ENCODE data around the genes AIM2, SLAMF8 and CFAP45.

GRCh38 chr1:159076713-159077952 is at the start of gene AIM2:
AIM2 (minus strand) TSS chr1:159076766.
- PRO-cap = no peak

GRCh38 chr1:159581218-159581753 is 6.3 kb upstream of the APCS start:
- PRO-cap = no peak

- PRO-cap = no peak
Observed at GRCh38 chr1:159705689-159706090, 8.7 kb downstream of the CRP start.

DNA sequence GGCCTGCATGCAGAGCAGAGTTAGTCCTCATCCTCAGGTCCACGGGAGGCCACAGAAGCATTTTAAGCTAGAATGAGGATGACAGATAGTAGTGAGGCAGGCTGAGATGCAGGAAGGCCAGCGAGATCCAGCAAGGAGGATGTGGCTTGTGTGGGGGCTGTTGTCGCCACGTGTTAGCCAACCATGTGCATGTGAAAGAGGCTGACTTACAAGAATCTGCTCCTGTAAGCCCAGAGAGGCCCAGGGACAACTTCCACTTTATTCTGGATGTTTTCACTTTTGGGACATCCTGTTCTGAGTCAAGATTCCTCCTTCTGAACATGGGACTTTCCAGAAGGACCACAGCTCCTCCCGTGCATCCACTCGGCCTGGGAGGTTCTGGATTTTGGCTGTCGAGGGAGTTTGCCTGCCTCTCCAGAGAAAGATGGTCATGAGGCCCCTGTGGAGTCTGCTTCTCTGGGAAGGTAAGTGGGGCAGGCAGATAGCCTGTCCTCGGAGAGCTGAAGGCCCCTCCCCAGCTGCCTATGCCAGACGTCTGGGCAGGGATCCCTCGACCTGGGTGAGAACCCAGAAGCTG is at the start of gene SLAMF8:
TSS of gene SLAMF8 (plus strand) at position 399 of the 577 bp plus-strand sequence.
- PRO-cap = no peak

DNA sequence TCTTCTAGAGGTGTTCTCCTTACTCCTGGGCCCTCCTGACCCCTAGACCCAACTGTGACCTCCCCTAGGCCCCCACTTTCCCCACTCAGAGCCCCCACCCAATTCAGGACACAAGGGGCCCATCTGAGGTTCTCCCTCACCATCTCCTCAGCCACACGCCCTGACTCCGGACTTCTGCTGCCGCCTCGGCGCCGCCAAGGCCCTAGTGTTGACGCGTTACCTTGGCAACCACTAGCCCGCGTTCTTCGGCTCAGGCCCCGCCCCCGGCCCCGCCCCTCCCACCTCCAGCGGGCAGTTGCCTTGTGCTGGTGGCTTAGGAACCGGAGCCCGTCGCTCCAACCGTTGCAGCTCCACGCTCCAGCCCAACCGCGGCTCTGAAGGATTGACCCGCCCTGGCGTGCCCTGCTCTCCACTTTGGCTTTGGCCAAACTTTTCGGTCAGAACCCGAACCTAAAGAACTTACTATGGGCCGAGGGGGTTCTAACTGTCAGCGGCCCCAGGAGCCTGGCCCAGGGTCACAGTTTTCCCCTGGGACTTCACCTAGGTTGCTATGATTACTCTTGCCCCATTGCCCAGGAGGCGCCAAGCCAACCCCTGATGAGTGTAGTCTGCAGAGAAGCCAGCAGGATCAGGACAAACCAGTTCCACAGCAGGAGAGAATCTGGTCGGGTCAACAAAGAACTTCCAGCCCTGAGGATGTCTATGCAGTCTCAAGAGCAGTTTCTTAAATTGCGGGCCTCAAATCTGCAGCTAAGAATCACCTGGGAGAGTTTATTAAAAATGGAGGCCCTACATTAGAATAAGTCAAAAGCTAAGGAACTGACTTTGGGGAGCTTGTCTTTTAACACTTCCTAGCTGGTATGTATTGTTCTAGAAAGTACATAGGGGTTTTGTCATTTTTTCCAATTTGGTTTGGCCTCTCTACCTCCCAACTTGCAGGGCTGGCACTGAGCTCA is at the start of gene CFAP45:
TSS of gene CFAP45 (minus strand) at position 210 of the 956 bp plus-strand sequence.
- PRO-cap = no peak

- PRO-cap = no peak
Observed at GRCh38 chr1:159900912-159901212, 897 bp upstream of the CFAP45 start.

- PRO-cap = no peak
Observed at GRCh38 chr1:159913586-159914531, 11.4 kb downstream of the TAGLN2 start.

DNA sequence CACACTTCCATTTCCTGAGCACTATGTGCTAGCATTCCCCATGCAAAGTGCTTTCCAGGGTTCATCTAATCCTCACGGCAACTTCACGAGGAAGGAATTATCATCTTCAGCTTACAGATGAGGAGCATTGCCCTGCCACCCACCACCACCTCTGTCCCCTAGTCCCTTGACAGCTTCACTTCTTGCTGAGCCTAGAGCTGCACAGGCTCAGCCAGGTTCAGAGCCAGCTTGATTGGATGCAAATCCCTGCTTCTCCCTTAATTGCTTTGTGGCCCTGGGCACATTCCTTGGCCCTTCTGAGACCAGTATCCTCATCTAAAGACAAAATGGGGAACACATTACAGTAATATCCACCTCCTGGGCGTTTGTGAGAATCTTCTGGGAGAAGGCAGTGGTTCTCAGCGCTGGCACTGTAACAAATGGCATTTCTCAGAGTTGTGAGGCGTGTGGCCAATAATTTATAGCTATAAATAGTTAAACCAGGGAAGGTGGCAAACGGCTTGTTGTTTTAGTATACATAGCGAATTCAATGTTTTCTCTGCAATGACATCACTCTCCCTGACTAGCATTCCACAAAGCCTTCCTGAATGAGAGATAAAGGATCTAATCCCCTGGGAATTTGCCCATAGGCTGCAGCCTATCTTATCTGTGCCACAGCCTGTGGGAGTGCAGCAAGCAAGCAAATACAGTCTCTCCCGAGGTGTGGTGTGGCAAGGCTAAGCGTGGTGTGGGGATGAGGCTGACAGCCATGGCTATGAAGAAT is 9.3 kb downstream of the TAGLN2 start:
- PRO-cap = no peak

DNA sequence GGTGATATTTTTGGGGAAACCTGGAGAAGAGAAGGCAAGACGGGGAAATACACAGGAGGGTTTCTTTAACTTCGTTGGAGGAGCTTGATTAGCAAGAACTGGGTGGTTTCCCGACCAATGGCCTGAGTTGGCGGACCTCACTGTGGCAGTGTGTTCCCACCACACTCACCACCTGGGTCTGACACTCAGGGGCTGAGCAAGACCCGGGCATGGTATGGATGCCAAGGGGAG is 3.7 kb downstream of the TAGLN2 start:
- PRO-cap = no peak

GRCh38 chr1:159928188-159928967 is 3.1 kb upstream of the TAGLN2 start:
- PRO-cap = no peak

DNA sequence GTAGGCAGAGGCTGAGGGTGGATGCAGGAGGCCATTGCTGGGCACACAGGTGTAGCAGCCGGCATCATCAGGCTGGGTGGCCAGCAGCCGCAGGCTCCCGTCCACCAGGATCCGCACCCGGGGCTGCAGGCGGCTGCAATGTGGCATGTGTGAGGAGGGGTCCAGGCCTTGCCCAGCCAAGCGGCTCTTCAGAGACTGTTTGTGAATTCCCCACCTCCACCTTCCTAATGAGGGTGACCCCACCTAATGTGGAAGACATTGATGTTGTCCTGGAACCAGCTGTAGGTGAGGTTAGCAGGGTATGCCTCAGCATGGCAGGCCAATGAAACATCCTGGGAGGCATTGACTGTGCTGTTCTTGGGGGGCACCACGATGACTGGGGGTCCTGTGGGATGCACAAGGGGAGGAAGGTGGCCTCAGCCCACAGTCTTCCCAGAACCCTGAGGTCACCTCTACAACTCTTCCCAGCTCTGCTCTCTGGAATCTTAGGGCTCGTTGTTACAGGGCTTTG is 9.2 kb upstream of the TAGLN2 start:
- PRO-cap = no peak

DNA sequence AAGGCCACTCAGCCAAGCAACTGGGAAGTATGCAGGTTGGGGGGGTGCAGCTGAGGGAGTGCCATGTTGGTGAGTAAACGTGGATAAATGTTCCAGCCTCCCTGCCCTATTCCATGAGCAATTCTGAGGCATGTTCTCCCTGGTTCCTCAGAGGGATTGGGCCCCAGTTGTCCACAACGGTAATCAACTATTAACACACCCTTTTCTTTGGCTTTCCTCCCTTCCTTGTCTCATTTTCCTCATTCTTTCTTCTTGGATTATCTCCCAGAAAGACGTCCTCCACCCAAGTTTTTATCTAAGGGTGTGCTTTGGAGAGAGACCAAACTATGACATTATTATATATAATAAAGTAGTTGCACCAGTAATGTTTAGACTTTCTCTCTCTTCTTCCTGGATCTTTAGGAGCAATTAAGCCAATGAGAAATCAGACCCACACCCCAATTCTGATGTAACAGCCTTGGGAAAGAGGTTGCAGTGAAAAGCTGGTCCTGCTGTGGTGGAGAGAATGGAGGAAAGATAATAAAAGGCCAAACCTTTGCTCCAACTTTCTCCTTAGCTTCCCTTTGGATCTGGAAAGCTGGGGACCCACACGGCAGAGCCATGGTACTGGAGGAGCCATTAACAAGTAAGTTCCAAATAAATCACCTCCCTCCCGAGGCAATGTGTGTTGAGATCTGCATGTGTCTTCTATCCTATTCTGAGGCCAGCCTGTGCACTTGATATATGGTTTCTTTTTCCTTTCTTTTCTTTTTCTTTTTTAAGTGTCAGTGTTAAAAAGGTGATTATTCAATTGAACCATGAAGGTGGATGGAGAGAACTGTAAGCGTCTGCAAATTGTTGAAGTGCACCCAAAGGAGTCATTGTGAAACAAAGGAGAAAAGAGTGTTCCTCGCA is 7.0 kb upstream of the SLAMF9 start:
- PRO-cap = no peak

- PRO-cap = no peak
Observed at GRCh38 chr1:160097183-160097847, 1.1 kb downstream of the IGSF8 start.

- PRO-cap = no peak
Observed at GRCh38 chr1:160124527-160125259, 9.1 kb downstream of the ATP1A2 start.

DNA sequence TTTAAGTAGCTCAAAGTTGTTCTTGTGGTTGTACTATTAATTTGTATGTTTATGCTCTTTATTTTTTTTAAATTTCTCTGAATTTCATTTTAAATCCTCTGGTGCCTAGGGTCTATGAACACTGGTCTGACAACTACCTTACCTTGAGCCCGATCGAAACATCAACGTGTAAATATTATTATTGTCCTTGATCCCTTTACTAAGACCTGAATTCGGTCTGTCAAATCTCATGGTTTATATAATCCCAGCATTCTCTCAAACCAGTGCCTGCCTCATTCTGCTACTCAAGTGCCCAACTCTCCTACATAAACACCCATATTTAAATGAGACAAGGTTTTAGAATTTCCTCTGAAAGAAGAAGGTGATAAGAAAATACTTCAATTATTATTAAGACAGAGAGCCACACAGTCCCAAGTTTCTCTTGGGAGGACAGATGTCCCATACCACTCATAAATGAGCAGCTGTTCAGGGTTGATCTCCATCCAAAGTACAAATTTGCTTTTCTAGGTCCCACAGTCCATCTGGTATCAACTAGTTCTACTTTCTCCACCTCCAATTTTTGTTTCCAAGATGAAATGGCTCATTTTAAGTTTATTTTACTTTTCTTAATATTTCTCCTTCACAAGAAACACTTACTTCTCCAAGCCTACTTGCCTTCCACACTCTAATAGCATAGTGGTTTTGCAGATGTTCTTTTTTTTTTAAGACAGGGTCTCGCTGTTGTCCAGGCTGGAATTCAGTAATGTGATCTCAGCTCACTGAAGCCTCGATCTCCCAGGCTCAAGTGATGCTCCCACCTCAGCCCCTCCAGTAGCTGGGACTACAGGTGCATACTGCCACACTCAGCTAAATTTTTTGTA is 11.3 kb downstream of the DCAF8 start:
- PRO-cap = no peak

DNA sequence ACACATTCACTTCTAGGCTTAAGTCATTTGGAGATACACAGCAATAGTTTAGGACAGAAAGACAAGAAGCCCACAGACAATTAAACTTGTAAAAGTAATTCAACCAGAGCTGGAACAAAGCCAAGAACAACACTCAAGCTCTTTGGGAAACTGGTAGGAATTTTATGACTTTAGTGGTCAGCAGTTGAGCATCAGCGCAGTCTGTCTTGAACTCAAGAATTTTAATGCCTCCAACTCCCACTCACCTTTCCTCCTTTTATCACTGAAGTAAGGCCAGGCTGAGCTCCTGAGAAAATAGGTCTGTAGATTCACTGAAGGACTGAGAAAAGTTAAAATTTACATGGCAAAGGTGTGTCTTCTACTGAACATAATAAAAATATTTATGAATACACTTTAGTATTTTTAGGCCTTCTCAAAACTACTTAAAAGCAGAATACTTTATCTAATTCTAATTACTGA is 1.3 kb downstream of the DCAF8 start:
- PRO-cap = unidirectional peak, plus-strand start at position 173 of the sequence

DNA sequence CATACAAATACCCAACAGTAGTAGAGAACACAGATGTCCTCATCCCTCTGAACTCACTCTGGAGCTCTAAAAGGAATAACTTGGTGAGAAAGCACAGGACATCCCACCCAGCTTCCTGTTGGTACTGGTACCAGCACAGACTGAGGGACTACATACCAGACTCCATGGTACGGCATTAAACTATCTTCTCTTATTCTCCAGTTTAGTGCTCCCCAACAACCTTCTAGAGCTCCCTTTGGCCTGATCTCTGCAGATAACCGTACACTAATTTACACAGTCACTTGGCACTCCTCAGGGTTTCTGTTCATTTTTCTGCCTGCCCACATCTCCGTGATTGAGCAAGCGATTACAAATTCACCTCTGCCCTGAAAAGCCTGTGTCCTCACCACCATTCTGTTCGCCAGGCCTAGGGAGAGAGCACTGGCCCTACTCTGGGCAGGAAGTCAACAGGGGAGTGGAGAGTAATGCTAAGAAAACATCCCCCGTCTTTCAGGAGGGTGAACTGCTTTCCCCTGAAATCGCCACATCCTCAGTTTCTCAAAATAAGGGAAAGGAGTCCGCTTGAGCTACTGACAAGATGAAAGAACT is 864 bp downstream of the PEX19 start:
- PRO-cap = no peak

DNA sequence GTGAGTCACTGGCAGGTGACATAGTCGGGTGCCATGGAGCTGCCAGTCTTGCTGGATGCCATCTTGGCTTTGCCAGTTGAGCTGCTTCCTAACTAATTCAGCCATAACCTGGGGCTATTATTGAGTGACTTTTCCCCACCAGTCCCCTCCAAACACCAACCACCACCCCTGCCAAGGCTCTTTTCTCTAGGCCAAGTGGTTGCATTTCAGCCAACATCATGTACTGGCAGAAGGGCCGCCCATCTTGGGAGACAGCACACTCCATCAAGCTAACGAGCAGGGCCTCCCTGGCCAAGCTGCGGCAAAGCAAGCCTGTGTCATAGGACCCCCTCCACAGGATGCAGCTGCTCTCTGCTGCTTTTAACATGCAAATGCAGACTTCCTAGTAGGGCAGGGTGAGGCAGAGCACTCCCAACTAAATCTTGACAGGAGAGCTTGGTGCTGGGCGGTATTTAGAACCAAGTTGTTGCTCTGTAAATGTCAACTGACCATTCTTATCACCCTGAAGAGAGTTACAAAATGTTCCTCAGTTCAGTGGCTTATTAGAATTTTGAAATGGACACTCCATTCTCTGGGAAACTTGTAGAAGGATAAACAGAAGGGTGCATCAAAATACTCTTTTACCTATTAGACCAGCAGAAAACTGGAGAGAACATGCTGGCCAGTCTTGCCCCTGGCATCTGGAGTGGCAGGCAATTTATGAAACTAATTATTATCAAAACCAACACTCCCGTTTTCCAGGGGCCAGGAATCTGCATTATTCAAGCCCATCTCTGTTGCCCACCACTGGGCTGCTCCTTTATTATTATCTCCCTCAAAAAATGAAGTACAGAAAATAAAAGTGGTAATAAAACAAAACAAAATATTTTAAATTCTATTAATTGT is 22.6 kb upstream of the PEX19 start:
- PRO-cap = no peak

DNA sequence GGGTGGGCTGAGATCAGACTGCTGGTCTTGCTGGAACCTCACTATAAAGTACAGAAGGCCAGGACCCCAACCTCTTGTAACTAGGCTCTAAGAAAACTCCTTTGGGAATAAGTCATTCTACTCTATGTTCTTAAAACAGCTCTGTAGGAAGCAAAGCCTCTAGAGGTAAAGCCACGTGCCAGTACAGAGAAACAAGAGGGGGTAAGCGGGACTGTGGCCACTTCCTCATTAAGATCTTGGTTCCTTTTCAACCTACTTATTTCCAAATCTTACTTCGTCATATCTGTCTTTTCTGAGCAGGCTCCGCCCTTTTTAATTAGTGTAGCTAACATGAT is 3.7 kb downstream of the NCSTN start:
- PRO-cap = no peak

DNA sequence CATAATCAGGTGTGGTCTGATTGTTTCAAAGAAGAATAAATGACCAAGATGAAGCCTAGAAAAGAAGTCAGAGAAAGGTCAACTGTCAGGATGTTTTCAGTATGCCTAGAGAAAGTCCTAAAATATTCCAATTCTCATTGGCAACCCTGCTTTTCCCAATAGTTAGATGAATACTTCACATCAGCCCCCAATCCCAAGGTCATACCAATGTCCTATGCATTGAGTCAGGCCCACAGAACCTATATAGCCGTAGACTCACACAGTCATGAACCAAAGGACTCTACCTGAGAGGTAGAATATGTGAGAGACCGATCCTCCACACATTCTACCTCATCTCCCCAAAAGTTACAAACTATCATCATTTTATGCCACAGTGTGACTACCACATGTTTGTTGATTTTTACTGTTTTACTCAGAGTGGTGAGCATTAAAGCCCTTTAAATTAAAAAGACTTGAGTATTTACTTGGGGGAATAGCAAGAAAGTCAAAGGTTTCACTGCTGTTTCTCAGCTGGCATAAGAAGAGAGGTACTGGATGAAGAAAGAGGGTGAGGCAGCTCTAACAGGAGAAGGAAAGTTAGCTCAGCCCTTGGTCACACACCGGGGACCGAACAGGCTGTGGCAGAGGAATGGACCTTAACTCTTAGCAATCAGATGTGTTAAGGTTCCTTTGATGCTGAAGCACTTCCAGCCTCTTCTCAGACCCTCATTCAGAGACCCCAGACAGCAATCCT is 997 bp downstream of the CD48 start:
- PRO-cap = no peak